BE2C (cell line): Measurements from ENCODE around the gene SIGLEC1.

GRCh38 chr20:1944335-1945739, 49.0 kb downstream of the PDYN start:
- RRBS, result no CpG with 5 or more reads among the region's 17 CpGs

DNA sequence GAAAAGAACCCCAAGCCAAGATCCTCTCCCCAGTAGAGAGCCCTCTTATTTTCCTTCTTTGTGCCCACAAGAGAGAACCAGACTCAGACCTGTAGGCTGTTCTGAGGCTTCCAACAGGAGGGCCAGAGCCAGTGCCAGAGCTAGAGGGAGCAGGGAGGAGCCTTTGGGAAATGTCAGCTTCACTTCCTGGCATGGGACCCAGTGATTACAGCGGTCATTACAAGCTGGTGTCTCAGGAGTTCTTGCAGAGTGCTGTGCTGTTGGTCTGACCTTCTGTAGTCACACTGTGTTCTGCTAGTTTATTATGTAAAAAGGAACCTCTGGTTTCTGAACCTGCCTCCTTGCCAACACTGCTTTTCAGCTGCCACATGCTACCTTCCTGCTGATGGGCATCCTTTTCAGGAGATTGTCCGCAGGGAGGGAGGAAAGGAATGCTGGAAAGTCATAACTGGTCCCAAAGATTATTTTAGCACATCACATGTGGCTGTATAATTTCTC, 39.0 kb downstream of the STK35 start:
- RRBS, result no CpG with 5 or more reads among the region's 2 CpGs

GRCh38 chr20:2221936-2222269, 73.9 kb upstream of the TGM3 start:
- RRBS, result no CpG with 5 or more reads among the region's 2 CpGs

GRCh38 chr20:2741896-2742261, 49.3 kb downstream of the EBF4 start:
- RRBS, result no CpG with 5 or more reads among the region's 7 CpGs

DNA sequence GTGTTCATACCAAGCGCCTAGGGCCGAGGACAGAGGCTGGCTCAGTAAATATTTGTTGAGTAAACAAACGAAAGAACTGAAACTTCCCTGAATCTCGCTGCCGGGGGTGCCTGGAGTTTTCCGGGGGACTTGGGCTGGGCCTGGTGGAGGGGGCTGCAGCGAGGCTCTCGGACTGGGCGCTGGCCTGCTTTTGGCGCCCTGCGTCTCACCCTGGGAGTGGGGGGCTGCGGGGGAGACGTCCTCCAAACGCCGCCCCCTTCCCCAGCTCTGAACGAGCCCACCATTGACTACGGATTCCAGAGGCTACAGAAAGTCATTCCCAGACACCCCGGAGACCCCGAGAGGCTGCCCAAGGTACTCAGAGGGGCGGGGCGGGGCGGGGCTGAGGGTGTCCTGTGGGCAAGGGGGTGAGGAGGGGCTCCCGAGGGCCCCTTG, 49.0 kb downstream of the CPXM1 start:
- RRBS, result no CpG with 5 or more reads among the region's 23 CpGs

- RRBS, result no CpG with 5 or more reads among the region's 6 CpGs
Measured at GRCh38 chr20:2874469-2874781, 1.1 kb downstream of the PTPRA start.

- RRBS, result no CpG with 5 or more reads among the region's 7 CpGs
Measured at GRCh38 chr20:3026826-3027214, 16.6 kb upstream of the GNRH2 start.

DNA sequence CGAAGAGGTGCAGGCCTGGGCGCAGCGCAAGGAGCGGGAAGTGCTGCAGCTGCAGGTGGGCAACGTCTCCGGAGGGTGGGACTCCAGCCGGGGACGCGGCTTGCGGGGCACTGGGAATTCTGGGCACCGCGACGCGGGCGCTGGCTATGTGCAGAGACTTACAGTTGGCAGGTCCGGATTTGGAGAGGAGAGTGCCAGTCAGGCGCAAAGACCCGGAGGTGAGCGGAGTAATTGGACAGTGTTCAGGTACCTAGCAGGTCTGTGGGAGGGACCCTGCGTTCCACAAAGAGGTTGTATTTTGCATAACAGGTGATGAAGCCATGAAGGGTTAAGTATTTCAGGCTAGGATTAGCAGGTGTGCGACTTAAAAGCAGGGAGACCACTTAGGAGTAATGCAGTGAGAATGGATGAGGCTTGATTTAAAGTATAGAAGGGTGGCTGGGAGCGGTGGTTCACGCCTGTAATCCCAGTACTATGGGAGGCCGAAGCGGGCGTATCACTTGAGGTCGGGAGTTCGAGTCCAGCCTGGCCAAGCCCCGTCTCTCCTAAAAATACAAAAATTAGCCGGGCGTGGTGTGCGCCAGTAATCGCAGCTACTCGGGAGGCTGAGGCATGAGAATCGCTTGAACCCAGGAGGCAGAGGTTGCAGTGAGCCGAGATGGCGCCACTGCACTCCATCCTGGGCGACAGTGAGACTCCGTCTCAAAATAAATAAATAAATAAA, 993 bp downstream of the MRPS26 start:
- RRBS, result 2% methylated on average over 5 of the region's 39 CpGs

- RRBS, result no CpG with 5 or more reads among the region's 8 CpGs
Measured at GRCh38 chr20:3049489-3050029, 3.7 kb downstream of the MRPS26 start.

GRCh38 chr20:3157247-3157882, 2.3 kb downstream of the FASTKD5 start:
- RRBS, result no CpG with 5 or more reads among the region's 5 CpGs

DNA sequence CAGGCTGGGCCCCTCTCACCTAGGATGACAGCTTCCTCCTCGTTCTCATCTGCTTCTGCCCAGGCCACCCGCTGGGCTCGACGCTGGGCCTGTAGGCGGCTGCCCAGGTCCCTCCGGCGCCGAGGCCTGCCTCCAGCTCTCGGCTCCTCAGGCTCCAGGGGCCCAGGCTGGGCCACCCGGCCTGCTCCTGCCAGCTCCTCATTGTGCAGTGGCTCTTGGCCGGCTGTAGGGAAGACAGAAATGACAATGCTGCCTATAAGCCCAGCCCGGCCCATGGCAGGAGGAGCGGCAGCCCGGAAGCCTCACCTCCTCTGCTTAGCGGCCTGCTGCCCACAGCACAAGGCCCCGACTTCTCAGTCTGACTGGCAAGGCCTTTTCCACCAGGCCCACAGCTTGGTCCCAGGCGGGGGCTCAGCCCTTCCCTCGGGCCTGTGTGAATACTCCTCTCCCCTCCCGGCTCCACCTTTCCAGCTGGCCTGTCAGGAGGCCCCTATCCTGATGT, 1.2 kb downstream of the DDRGK1 start:
- RRBS, result 86% methylated on average over 6 of the region's 19 CpGs

- RRBS, result no CpG with 5 or more reads among the region's 2 CpGs
Measured at GRCh38 chr20:3212514-3212966, 3.2 kb downstream of the ITPA start.

- RRBS, result no CpG with 5 or more reads among the region's 7 CpGs
Measured at GRCh38 chr20:3221701-3222182, 12.4 kb downstream of the ITPA start.

GRCh38 chr20:3340080-3340898, 67.2 kb downstream of the DNAAF9 start:
- RRBS, result 10% methylated on average over 3 of the region's 10 CpGs

DNA sequence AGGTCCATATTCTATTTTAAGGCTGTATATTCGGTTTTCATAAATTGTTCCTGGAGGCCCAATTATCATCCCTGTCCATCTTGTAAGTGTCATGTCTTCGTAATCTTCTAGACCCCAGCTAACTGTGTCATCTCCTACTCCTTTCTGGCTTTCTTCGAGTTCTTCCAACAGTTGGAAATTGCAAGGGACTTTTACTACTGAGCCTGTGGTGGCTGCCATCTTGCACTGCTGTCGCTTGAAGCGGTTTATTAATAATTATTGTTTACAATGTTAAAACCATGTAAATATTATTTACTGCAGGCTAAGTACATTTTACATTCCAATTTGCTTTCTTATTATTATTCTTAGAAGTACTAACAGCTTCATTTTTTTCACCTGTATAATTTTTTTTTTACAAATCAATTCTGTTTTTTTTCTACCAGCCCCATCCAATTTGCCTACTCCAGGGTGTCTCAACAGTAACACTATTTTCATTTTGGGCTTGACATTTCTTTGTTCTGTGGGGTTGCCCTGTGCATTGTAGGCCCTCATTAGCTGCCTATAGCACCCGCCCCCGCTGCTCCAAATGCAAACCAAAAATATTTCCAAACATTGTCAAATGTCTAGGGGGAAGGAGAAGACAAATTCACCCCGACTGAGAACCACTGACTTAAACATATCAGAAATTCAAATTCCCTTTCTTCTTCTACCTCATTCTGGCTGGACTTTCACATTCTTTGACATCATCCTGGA, 45.2 kb downstream of the DNAAF9 start:
- RRBS, result no CpG with 5 or more reads among the region's 8 CpGs

- RRBS, result no CpG with 5 or more reads among the region's 4 CpGs
Measured at GRCh38 chr20:3413265-3413464, 5.7 kb upstream of the DNAAF9 start.

DNA sequence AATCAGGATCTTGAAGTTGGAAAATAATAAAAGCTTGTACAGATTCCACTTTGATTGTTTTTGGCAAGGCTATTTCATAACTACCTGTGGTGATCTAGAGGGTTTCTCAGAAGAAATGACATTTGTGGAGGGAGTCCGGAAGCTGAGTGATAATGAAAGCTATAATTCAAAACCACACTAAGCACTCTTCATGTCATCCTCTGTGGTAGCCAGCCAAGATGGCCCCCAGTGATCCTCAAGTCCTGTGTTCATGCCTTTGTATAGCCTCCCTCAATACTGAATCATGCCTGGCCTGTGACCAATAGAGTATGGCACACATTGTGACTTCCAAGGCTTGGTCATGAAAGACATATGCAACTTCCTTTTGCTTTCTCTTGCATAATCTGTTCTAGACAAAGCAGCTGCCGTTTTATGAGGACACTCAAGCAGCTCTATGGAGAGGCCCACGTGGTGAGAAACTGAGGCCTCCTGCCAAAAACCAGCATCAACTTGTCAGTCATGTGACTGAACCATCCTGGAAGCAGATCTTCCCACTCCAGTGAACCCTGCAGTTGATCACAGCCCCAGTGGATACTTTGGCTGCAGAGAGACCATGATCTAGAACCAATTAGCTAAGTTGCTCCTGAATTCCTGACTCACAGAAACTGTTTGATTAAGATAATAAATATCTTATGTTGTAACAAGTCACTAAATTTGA, 12.8 kb upstream of the DNAAF9 start:
- RRBS, result no CpG with 5 or more reads among the region's 3 CpGs

DNA sequence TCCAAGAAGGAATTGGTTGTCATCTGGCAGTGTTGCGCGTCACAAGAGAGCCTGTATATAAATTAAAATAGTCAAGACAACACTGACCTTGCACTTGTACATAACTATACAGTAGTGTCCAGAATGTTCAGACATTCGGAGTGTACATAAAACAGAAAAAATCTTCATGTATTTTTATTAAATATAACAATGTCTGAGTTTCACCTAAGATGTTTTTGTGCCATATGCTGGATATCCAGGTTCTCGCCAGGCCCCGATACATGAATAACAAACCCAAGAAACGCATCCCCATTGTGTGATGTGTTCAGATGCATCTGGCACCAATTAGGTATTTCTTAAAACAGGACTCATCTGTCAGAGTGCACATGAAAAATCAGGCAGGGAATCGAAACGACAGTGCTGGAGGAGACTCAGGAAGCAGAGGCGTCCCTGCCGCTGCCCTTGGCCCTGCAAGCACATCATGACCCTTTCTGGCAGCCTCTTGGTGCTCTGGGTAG, 13.9 kb downstream of the GFRA4 start:
- RRBS, result no CpG with 5 or more reads among the region's 10 CpGs

- RRBS, result no CpG with 5 or more reads among the region's 20 CpGs
Measured at GRCh38 chr20:3711946-3712946, at the start of gene SIGLEC1. TSS of gene SIGLEC1 (minus strand) at chr20:3712600.